ENCODE results near the genes TRIM51, OR8J1 and OR5M3.

DNA sequence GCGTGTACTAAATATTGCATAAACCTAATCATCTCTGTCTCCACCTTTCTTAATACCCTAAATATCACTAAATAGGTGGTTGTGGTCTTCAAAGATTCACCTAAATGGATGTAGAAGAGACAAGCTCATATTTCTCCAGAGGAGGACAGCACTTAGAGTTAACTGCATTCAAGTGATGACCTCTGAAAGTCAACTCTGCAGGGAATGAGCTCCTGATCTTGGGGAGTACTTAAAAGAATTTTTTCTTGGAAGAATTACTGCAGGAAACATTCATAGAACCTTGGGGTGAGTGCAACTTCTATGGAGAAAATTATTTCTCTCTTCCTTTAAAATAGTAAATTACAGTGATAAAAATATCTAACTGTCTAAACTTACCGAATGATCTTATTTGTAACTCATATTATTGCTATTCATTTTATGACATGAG is at the start of gene TRIM51:
TRIM51 (plus strand) TSS at position 198 of the 427 bp plus-strand sequence.
- RRBS, result no CpG with 5 or more reads among the region's 2 CpGs

- RRBS, result no CpG with 5 or more reads among the region's 1 CpG
Measured at GRCh38 chr11:56354096-56354396, at the start of gene OR8J1. Gene OR8J1, plus strand, starts transcription at chr11:56354291.

DNA sequence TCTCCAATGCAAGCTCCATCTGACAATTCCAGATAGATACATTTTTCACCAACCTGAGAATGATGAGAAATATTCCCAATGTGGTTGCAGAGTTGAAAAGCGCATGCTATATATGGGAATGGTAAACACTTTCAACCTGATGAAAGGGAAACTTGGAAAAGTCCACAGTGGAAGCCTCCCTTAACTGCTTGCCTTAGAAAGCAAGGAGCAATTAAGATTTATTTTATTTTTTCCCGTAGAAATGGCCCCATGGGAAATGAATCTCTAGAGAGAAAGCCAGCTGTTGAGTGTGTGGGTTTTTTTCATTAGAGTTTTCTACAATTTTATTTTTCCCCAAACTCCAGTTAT is at the start of gene OR5M3:
OR5M3 (minus strand) TSS at position 185 of the 348 bp plus-strand sequence.
- RRBS, result no CpG with 5 or more reads among the region's 2 CpGs

DNA sequence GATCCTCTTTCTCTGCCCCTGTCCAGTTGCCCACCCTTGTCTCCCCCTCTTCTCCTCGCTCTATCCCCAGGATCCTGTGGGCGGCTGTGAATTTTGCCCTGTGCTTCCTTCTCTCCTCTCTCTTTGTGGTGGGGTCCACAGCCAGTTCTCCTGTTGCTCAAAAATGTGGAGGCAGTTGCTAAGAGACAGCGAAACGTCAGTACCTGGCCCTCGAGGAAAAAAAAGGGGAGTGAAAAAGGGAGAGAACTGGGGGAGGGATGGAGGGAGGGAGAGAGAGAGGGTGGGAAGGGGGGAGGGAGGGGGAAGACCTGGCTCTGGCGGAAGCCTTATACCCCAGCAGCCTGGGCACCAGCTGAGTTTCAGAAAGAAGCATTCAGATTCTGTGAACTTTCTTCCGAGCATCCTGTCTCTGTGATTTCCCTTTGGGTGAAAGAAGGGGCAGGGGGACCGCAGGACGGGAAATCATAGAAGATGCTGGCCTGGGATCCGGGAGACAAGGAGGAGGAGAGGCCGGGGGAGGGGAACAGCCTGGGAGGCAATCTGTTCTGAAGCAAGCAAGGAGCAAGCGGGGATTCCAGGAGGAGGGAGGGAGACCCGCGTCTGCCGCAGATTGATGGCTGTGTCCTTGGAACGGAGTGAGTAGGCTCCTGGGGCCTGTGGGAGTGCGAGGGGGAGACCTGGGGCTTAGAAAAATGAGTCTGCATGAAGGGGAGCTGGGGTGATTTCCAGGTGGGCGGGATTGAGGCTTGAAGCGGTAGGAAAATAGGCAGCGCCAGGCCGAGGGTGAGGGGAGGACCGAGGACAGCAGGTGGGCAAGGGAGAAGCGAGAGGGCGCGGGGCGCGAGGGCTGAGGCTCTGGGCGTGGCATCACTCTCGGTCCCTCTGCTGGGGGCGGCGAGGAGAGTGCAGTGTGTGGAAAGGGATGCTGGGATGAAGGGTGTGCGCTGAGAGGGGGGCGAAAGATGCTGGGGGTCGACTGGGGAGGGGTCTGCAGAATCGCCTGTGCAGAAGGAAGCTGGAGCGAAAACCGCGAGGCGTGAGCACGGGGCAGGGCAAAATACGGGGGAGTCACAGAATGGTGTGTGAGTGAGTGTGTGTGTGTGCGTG is 1.8 kb upstream of the LRRC55 start:
- RRBS, result no CpG with 5 or more reads among the region's 42 CpGs

- RRBS, result no CpG with 5 or more reads among the region's 8 CpGs
Measured at GRCh38 chr11:57327584-57328037, 2.9 kb upstream of the TNKS1BP1 start.

DNA sequence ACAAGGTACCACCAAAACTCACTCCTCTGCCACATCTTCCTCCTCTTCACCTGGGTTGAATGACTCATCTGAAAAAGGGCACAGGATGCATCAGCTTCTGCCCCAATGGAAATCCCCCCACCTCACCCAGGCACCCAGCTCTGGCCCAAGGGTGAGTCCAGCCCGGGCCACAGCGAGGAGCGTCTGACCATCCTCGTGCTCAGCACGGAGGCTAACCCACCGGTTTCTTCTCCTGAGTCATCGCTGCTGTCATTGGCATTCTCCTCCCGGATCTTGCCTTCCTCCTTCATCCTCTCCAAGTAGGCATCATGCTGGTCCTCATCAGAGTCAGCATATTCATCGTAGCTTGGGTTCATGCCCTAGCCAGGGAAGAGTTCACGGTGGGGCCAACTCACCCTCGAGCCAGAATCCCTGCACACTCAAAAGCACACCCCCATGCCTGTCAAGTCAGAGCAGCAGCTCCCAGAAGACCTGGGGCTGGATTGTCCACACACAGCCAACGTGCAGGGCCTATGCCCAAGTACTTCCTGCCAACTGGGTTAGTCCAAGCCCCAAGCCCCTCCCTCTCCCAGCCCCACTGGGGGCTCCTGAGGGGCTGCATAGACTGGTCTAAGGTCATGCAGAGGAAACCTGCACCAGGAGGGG is 5.4 kb upstream of the TNKS1BP1 start:
- RRBS, result 30% methylated on average over 6 of the region's 12 CpGs

DNA sequence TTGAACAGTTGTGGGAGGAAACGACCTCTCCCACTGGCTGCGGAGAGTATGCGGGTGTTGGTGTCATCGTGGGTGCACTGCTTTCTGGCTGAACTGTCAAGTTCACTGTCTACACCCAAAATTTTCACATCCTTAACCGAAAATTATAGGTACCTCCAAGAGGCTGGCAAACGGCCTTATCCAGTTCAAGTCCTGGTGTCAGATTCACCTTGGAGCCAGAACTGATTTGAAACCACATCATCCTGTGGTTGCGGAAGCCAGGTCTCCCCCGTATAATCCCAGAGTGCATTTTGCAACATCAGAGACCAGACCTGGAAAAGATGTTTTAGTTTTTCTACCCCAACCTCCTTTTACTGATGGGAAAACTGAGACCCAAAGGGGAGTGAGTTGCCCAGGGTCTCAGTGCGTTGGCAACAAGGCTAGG is 546 bp upstream of the SSRP1 start:
- RRBS, result no CpG with 5 or more reads among the region's 9 CpGs

DNA sequence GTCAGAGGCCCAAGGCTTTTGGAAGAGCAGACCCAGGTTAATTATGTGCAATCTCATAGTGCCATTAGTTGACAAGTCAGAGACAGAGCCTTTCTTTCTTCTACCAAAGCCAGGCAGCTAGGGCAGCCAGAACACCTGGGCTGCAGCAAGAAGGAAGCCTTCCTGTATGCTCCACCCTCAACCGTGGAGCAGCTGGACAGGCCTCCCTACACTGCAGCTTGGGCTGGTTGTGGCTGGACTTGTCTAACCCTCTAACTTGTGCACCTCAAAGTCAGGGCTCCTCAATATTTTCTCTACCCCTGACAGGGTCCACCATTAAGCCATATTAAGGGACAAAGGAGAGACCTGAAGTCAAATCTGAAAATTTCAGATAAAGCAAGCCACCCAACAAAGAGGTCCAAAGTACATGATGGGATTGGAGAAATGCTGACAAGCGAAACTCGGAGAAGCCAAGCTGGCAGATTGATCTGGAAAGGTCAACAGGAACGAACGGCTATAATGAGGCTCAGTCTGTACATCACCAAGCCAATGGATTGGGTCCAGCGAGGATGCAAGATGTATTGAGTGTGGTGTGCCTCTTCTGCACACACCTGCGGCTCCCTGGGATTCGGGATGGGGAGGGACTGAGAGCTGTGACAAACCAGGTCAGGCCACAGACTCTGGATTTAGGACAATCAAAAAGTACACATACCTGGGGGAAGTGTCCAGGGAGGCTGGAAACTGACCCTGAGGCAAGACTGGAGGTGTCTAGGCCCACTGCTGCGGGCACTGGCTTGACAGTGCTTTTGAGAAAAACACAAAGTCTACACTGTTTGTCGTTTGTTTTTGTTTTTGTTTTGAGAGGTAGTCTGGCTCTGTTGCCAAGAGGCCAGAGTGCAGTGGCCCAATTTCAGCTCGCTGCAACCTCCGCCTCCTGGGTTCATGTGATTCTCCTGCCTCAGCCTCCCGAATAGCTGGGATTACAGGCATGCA is 11.7 kb upstream of the SLC43A3 start:
- RRBS, result no CpG with 5 or more reads among the region's 13 CpGs

GRCh38 chr11:57566749-57567463 is 566 bp downstream of the UBE2L6 start:
- RRBS, result no CpG with 5 or more reads among the region's 12 CpGs

GRCh38 chr11:57646361-57647030 is 3.2 kb downstream of the YPEL4 start:
- RRBS, result no CpG with 5 or more reads among the region's 17 CpGs

GRCh38 chr11:57660772-57661405 is 3.3 kb downstream of the CLP1 start:
- RRBS, result no CpG with 5 or more reads among the region's 16 CpGs

DNA sequence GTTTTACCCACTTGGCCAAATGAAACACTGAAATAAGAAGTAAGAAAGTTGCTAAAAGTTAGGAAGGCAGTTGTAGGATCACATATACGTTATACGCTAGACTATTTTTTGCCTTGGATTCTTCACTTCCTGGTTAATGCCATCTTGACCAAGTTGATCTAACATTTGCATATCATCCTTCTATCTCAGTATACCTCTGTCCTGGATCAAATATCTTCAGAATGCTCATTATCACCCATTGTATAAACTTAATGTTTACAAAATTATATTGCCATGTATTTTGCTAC is 893 bp downstream of the ZDHHC5 start:
- RRBS, result no CpG with 5 or more reads among the region's 2 CpGs

- RRBS, result no CpG with 5 or more reads among the region's 5 CpGs
Measured at GRCh38 chr11:57788073-57789041, 26.8 kb downstream of the CTNND1 start.

DNA sequence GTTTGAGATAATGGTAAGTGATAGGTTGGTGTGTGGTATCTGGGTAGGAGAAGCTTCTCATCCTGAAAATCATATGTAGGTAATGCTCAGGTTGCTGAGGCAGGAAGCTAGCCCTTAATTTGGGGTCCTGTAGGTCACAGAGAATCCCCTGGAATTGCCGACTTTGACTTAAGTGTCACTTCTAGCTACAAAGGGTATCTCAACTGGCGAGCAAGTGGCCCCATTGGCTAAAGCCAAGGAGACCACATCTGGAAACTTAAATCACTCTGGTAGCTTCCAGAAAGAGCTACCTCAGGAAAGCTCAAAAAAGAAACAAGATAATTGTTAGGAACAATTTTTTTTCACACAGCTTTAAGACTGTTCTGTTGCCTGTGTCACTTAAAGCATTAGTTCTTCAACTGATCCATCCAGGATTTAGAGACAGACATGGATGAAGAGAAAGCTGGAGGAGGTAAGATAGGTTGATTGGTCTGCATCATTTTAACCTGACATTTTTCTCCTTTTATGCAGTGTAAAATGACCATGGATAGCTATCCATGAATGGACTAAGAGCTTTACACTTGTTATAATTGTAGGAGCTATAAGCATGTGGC is 59.5 kb downstream of the CTNND1 start:
- RRBS, result no CpG with 5 or more reads among the region's 2 CpGs

GRCh38 chr11:57822123-57822585 is 60.6 kb downstream of the CTNND1 start:
- RRBS, result no CpG with 5 or more reads among the region's 7 CpGs

DNA sequence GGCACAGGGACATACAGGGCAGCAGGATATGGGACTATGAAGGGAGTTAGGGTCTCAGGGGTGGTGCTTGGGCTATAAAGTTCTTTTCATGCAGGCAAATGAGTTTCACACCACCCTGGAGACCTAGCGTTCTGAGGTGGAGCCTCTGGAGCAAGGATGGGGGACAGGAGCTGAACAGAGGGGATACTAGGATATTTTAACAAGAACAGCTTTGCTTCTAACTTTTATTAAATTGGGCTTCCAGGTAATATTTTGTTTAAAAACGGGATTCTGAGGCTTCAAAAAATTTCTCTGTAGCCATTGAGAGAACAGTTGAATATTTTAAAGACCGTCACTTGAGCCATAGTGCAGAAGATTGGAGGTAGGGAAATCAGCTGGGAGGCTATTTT is 71.5 kb downstream of the CTNND1 start:
- RRBS, result no CpG with 5 or more reads among the region's 3 CpGs

GRCh38 chr11:58618113-58619113 is 4.1 kb upstream of the CNTF start:
- RRBS, result no CpG with 5 or more reads among the region's 2 CpGs

DNA sequence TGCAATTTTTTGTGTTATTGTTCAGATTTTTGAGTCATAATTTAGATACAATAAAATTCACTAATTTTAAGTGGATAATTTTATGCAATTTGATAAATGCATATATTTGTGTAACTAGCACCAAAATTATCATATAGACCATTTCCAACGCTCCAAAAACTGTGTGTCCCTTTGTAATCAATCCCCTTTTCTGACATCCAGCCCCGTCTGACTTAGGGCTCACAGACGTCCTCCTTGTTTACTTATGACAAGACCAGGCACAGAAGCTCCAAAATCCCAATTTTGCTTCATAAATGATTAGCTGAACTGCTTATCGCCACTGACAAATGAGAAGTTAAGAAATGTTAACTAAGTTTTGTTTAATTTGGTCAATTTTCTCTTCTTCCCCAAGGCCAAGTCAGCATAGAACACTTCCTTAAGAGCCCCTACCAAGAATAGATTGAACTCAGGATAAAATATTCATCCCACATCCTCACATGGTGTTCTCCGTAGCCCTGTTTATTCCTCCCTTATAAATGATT is 30.6 kb upstream of the GLYAT start:
- RRBS, result no CpG with 5 or more reads among the region's 5 CpGs

DNA sequence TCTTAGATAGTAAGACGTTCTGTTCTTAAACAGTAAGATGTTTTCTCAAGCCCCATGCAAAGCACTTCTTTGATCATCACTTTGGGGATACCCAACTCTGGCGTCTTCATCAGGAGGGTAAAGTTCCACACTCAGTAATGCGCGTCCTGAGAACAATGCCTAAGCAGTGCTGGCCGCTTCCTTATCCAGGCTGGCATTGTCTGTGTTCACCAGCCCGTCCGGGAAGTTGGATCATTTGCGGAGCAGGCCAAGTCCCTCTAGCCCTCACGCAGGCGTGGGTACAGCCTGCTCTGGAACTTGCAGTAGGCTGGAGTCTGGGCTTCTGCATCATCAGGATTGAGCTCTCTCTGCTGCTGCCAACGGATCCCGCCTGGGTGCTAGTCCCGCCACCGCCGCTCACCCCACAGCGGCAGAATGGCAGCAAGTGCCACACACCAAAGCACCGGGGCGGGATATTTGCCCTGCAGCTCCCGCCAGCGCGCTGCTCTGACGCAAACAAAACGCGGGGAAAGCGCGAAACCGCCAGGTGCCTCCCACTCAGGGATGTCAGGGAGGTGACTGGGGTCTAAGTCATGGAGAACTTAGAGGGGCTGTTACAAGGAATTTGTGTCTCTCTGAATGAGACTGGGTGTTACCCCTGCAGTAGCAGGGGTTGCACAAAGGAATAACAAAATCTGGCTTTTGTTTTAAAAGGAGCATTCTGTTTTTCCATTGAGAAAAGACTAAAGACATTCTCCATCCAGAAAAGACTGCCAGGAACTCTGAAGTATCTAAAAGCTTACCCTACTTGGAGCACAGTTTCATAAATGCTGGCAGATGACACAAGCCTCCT is 29.1 kb downstream of the GLYATL1 start:
- RRBS, result no CpG with 5 or more reads among the region's 27 CpGs

DNA sequence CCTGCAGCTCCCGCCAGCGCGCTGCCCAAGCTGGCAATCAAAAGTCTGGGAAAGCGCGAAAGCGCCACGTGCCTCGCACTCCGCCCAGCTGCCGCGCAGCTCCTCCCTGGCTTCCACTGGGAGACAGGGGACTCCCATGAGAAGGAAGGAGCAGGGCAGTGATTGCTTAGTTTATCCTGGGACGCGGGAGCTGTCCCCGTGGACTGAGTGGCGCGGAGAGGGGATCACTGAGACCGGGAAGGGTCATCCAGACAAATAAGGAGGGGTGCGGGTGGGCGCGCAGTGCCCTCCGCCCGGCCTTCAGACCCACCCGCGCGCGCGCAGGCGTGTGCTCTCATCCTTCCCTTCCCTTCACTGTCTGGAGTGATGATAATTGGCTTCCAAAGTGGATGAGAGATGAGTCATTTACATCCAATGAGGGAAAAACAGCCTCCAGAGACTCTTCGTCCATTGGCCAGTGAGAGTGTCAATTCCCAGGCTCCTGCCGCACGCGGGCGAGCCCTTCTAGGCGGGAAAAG is 23.1 kb upstream of the GLYATL1B start:
- RRBS, result 84% methylated on average over 6 of the region's 34 CpGs

Data from GM12892 (cell line).